ENCODE data around the genes LMAN1, MC4R and TNFRSF11A.

DNA sequence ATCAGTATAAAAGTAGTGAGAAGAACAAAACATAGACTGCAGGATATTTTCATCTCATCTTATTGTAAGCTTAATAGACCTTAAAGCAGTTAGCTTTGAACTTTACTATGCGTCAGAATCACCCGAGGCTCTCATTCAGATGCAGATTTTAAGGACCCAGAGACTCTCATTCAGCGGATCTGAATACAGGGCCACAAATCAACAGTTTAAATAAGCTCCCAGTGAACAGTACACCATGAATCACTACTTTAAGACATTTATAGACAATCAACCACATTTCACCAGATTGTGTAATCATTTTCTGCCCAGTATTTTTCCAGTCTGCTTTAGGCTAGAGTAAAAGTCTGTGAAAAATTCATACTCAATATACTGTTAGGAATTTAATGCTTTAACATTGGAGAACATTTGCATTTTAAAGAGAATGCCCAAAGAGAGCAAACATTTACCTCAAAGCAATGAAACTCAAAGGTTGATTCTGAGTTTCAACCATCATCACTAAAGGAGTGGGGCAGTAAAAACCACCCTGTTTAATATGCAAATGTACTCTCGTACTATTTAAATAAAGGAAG lies 10.9 kb upstream of the ALPK2 start:
- RRBS = no CpG with 5 or more reads among the region's 4 CpGs

GRCh38 chr18:58860644-58861497 lies 3.8 kb upstream of the ZNF532 start:
- RRBS = no CpG with 5 or more reads among the region's 11 CpGs

GRCh38 chr18:58966705-58967203 lies 102.1 kb downstream of the ZNF532 start:
- RRBS = no CpG with 5 or more reads among the region's 3 CpGs

GRCh38 chr18:58998609-58999293 lies 134.1 kb downstream of the ZNF532 start:
- RRBS = no CpG with 5 or more reads among the region's 15 CpGs

GRCh38 chr18:59358225-59359320 lies at the start of gene LMAN1:
Gene LMAN1 (minus strand): TSS chr18:59359265.
- RRBS = 1% methylated on average over 8 of the region's 59 CpGs

DNA sequence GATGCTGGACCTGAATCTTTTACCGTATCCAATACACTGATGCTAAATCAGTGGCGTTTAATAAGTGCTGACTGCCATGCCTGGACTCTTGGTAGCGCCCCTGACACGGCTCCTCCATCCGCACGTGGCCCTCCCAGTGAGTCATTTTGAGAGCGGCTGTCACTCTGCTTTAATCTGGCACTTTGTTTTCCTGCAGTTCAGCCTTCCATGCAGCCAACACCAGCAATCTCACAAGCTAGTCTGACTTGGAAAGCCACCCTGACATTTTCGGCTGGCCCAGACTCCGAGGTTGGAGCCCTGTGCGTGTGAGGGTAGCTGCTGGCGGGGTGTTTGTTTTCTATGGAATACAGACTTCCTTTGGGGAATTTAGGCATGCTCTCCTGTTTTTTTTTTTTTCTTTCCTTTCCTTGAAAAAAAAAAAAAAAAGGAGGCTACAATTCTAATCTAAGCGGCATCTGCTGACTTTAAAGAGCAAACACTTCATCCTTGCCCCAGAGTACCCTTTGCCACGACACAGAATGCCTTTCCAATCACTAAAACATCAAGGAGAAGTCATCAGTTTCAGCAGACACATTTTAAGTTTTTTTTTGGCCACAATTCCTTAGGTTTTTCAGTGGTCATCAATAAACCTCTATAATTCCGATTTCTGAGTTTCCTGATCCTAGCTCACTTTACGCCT lies 155.3 kb upstream of the LMAN1 start:
- RRBS = no CpG with 5 or more reads among the region's 15 CpGs

- RRBS = no CpG with 5 or more reads among the region's 11 CpGs
These were observed 157.1 kb upstream of the LMAN1 start for GRCh38 chr18:59515923-59516882.

GRCh38 chr18:60372659-60373106 lies at the start of gene MC4R:
Gene MC4R (minus strand): TSS chr18:60372775.
- RRBS = no CpG with 5 or more reads among the region's 9 CpGs

- RRBS = no CpG with 5 or more reads among the region's 2 CpGs
These were observed 237.1 kb downstream of the RNF152 start for GRCh38 chr18:61655767-61656039.

DNA sequence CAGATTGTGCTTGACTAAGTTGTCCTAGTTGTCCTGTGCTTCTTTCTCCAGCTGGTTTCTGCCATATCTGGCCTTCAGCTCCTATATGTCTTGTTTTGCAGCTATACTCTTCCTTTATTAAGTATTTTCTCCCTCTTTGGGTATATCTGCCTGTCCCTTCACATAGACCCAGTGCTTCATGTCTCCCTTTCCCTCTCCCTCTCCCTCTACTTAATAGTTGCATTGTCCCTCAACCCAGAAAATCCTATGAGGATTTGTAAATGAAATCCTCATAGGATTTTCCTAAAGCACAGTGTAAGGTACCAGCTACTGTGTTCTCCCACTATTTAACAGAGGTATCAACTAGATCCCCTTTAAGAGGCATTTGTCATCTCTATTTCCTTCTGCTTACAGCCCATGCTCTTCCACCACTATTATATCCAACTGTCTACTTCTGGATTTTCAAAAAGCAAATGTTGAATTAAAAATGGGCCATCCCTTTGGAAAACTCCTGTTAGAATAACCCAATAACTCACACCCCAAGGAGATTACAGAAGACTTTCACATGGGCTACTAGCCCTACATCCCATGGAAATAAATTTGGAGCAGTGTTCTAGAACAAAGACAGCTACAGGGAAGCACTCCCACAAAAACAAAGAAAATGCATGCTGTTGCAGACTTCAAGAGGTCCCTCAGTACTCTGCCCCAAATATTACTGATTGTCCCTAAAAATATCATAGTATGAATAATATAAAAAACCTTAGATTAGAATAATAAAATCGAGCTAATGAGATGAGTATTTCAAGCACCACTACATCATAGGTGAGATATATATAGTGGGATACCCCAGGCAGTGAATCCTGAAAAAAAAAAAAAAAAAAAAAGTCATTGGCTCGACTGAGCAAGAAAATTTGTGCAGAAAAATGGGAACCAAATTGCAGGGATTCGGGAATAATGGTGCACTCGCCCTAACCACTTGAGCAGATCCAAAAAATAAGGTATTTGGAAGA lies 83.5 kb downstream of the RNF152 start:
- RRBS = no CpG with 5 or more reads among the region's 4 CpGs

- RRBS = no CpG with 5 or more reads among the region's 6 CpGs
These were observed 5.0 kb downstream of the RNF152 start for GRCh38 chr18:61887738-61888320.

DNA sequence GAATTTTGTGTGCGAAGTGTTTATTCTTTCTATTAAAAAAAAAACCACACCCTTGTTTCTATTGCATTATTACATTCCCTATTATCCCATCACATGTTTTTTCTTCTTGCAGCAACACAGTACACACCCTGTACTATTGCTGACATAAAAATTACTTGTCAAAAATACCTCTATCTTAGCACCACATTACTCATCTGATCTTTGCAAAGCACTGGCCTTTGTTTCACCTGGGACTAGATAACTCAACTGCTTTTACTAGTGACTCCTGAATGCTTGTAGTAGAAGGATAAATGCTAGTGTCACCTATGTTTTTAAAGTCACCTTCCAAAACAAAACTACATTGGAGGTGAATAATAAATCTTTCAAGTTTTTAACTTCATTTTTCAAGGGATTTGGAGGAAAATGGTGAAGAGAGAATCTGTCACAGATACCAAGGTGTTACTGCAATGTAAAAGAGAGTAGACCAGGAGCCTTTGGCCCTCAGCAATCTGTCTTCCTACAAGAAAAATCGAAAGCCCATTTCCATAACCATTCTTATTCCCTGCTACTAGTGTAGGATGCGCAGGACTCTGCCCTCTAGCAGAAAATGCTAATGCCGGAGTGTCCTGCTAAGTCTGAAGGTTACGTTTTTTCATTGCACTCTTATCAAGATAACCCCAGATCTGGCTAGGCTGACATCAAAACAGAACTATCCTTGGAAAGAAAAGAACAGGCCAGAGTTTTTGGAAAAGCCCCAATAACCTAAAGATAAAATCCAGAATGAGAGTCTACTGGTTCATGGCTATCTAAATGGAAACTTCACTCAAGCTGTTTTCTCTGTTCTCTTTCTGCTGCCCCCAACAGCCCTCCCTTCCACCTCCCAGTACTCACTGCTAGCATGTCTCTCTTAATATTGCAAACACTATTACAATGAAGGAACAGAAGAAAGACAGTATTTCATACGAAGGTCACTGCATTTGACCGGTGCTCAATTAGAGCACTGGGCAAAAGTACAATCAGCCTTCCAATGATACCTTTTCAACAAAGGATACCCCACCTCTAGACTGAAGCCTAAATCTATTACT lies 1.1 kb downstream of the RNF152 start:
- RRBS = no CpG with 5 or more reads among the region's 7 CpGs

GRCh38 chr18:62324540-62325721 lies at the start of gene TNFRSF11A:
Gene TNFRSF11A (plus strand): TSS chr18:62325310.
- RRBS = 3% methylated on average over 28 of the region's 106 CpGs

GRCh38 chr18:62544647-62545560 lies 22.1 kb downstream of the ZCCHC2 start:
- RRBS = no CpG with 5 or more reads among the region's 8 CpGs

DNA sequence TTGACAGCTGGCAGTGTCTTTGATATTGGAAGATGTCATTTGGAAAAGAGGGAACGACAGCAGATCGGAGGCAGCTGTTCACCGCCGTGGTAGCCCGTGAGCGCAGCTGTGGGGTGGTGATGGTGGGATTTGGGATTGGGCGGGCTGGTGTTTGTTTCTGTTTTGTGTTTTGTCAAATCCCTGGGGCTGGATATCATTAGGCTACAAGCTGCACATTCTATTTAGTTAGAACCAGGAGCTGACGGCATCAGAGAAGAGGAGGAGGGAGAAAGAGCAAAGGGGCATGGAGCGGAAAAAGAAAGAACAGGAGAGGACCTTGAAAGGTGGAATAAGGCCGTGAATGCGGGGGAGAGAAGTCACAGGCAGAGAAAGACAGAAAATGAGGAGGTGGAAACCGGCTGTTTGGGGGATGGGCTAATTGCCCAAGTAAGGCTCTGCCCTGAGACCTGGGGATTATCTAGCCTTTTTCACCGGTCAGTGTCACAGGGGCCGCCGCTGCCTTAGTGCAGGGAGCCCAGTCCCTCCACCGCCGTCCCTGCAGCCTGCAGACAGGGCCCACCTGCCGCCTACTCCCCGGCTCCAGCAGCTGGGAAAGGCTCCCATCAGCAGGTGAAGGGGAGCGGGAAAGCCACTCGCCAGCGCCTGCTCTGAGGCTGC lies 88.0 kb downstream of the ZCCHC2 start:
- RRBS = 2% methylated on average over 6 of the region's 22 CpGs

GRCh38 chr18:62632739-62633190 lies 82.6 kb upstream of the PHLPP1 start:
- RRBS = no CpG with 5 or more reads among the region's 3 CpGs

DNA sequence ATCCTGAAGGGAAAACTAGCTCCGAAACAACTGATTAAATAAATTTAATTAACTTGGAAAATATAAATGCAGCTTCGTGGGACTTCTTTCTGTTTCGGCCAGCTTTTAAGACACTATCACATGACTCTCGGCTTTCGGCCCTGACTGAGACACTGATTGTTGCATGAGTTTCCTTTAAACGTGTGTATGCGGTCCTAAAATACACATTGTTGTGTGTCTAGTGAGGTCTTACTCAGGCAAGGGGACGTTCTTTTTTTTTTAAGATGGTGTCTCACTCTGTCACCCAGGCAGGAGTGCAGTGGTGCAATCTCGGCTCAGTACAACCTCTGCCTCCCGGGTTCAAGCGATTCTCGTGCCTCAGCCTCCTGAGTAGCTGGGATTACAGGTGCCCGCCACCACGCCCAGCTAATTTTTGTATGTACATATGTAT lies 63.3 kb upstream of the PHLPP1 start:
- RRBS = no CpG with 5 or more reads among the region's 14 CpGs

GRCh38 chr18:62939419-62939893 lies 224.1 kb downstream of the PHLPP1 start:
- RRBS = no CpG with 5 or more reads among the region's 6 CpGs

DNA sequence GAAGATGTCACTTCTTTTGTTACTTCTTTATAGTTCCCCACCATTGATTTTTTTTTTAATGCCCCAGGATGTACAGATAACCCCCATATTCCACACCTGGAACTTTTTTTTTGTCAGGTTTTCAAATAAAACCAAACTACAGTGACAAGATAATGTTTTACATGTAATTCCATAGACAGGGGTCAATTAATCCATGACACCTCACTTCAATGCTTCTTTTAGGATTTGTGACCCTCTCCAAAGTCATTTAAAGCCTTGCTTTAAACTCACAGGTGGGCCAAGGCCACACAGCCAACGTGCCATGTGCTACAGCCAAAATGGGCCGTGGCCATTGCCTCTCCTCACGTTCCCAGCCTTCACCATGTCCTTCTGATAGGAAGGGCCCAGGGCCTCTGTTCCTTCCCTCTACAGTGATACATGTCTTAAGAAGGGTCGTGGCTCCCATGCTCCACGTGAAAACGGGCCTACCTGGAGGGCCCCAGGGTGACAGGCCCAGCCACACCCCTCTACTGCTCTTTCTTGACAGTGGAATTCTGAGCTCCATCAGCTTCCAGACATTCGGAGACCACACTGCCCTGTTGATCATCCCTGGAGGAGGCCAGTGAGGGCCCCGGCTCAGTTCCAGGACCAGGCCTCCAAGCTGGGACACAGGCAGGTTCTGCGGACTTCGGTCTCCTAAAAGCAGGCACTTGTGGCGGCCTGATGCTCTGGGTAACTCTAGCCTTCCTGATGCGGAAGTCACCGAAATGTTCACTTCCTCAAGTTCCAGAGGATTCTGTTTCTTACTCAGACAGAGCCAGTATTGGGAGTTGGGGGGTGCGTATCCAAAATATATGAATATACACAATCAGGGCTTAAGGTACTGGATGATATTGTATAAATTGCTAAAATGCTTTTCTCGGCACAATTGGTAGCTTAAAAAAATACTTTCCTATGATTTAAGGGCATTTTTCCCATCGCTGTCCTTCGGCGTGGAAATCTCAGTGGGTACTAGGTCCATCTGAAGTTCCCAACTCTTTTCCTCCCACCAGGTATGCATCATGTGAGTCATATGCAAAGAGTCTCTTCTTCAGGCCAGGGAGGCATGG lies 192.2 kb downstream of the BCL2 start:
- RRBS = no CpG with 5 or more reads among the region's 18 CpGs

Data from retinal pigment epithelial cell (primary cell).